AG04450 (cell line): ENCODE measurements around the genes MMP2, MT3 and MT1A.

DNA sequence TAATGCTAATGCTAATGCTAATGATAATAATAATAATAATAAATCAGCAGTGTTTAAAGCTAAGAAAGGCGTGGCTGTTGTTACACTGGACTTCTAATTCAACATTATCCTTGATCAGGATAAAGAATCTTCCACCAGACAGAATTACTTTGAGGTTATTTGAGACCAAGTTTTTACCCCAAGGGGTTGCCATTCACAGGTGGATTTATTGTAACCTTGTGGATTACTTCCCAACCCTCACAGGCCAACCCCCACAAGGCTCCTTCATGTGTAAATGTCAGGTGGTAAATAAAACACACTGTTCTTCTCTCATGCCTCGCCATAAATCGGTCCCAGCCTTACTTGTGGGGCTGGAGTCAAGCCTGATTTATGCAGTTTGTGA is 98.5 kb upstream of the IRX3 start:
- CAGE, long polyA plus RNA, result no peak
- RRBS, result no CpG with 5 or more reads among the region's 3 CpGs

GRCh38 chr16:54432254-54432937 is 145.8 kb upstream of the IRX3 start:
- CAGE, long polyA plus RNA, result no peak
- RRBS, result 49% methylated on average over 4 of the region's 18 CpGs

DNA sequence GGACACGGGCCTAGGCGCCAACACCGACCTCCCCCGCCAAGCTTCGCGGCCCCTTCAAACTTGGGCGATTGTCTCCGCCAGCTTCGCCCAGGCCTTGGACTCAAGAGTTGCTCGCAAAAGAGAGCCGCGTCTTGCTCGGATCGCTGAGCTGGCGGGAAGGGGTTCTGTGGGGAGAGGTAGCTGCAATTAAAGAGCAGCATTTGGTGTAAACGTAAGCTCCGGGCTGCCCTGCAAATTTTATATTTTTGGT is 775 bp downstream of the IRX5 start:
- CAGE, long polyA plus RNA, result no peak
- RRBS, result no CpG with 5 or more reads among the region's 17 CpGs

DNA sequence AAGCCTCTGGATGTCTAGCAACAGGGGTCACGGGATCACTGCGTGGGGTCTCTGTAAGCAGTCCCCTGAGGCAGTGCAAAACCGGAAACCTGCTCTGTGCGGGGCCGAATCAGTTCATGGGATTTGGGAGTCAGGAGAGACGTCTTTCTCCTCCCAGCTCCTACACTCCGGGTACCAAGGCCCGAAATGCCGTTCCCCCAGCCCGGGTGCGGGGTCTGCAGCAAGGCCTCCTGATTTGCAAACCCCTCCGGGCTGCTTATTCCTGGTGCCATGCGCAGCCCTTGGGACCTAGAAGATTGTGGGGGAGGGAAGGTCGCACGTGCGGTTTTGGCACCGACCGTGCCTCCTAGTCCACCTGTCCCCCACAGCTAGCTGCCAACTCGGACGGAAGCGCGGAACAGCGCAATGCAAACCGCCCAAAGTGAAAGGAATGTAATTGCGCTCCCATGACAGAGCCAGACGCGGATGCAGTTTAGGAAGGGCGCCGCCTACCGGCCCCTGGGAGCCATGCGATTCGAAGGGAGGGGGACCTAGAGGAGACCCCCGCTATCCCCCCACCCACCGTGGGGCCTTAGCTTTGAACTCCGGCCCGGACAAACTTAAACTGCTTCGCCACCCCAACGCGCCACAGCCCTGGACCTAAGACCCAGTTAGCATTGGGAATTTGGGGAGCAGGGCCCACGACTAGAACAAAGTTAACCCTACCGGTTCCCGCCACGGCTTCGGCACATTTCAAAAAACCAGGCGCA is 6.6 kb downstream of the IRX5 start:
- CAGE, long polyA plus RNA, result no peak
- RRBS, result 3% methylated on average over 18 of the region's 45 CpGs

- CAGE, long polyA plus RNA, result no peak
- RRBS, result no CpG with 5 or more reads among the region's 9 CpGs
Measured at GRCh38 chr16:55384622-55385276, 60.7 kb downstream of the IRX6 start.

GRCh38 chr16:55386905-55387330 is 62.9 kb downstream of the IRX6 start:
- CAGE, long polyA plus RNA, result no peak
- RRBS, result no CpG with 5 or more reads among the region's 4 CpGs

DNA sequence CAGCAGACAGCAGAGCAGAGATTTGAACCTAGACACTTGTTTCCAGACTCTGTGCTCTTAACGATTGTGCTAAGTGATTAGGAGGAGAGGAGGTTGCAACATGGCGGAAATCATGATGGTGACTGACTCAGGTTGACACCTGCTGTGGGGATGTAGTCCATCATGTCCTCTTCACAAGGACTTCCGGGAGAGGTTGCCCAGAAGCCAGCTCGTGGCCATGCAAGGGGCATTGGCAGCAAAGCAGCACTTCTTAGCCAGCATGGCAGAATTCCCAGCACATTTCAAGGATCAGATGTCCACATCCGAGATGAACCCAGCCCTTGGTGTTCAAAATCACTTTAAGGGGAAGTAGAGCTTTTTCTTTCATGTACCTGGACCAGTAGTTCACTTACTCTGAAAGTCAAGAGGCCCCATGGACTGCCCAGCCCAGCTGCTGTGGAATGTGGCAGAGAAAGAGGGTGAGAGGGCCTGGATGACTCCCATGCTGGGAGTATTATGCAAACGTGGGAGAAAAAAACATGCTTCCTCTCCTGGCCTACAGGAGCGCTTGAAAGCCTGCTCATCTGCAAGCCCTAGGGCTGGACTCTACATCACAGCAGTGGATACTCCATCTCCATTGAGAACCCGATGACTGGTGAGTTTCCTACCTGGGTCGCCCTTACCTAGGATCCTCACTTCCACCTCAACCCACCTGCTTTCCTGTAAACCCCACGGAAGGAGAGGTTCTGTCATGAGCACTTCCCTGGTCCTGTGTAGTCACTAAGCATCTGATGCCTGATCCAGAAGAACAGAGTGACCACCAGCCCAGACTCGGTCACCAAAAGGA is 65.6 kb downstream of the IRX6 start:
- CAGE, long polyA plus RNA, result no peak
- RRBS, result no CpG with 5 or more reads among the region's 11 CpGs

DNA sequence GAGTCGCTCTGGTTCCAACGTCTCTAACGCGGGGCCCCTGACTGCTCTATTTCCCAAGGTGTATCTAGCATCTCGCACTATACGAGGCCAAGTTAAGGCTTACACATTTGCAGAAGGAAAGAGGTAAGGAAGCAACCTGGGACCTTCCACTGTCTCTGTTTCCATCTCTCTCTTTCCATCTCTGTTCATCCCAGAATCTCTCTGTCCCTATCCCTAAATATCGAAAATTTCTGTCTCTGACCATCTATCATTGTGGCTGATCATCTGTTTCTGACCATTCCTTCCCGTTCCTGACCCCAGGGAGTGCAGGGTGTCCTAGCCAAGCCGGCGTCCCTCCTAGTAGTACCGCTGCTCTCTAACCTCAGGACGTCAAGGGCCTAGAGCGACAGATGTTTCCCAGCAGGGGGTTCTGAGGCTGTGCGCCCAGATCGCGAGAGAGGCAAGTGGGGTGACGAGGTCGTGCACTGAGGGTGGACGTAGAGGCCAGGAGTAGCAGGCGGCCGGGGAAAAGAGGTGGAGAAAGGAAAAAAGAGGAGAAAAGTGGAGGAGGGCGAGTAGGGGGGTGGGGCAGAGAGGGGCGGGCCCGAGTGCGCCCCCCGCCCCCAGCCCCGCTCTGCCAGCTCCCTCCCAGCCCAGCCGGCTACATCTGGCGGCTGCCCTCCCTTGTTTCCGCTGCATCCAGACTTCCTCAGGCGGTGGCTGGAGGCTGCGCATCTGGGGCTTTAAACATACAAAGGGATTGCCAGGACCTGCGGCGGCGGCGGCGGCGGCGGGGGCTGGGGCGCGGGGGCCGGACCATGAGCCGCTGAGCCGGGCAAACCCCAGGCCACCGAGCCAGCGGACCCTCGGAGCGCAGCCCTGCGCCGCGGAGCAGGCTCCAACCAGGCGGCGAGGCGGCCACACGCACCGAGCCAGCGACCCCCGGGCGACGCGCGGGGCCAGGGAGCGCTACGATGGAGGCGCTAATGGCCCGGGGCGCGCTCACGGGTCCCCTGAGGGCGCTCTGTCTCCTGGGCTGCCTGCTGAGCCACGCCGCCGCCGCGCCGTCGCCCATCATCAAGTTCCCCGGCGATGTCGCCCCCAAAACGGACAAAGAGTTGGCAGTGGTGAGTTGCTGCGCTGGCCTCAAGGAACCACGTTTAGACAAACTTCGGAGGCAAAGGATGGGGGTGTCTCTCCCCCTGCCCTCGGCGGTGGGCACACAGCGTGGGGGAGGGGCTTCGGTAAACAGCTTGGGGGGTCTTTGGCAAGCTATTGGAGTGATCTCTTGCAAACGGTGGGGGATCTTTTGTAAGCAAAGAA is at the start of gene MMP2:
MMP2 (plus strand) TSS at position 672 of the 1,302 bp plus-strand sequence.
- CAGE, long polyA plus RNA, result start-site peak on the plus strand centred at position 770 of the sequence, 202 bp wide, 3,775 and 3,392 reads in 2 replicates
- RRBS, result 1% methylated on average over 28 of the region's 89 CpGs

- CAGE, long polyA plus RNA, result no peak
- RRBS, result no CpG with 5 or more reads among the region's 15 CpGs
Measured at GRCh38 chr16:55485042-55485917, 6.3 kb downstream of the MMP2 start.

GRCh38 chr16:55494821-55495589 is 13.9 kb upstream of the LPCAT2 start:
- CAGE, long polyA plus RNA, result no peak
- RRBS, result no CpG with 5 or more reads among the region's 3 CpGs

DNA sequence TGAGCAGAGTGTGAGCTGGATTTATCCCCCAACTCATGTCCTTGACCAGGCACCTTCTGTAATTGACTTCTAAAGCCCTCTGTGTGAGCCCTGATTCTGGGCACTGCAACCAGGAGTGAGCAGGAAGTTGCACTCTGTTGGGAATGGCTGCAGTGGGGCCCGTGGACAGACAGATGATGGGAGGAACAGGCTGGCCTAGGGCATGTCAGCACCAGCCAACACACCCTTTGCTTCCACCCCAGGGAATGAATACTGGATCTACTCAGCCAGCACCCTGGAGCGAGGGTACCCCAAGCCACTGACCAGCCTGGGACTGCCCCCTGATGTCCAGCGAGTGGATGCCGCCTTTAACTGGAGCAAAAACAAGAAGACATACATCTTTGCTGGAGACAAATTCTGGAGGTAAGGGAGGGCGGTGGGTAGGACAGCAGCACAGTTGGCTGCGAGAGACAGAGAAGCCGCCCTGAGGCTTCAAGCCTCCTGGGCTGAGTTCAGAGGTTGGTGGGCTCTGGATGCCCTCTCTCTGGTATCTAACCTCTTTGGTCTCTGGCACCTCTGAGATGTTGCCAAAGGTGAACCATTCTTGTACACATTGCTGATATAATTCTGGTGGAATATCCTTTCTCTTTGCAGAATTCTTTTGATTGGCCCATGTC is 10.7 kb upstream of the LPCAT2 start:
- CAGE, long polyA plus RNA, result no peak
- RRBS, result no CpG with 5 or more reads among the region's 7 CpGs

GRCh38 chr16:55508297-55508759 is 544 bp upstream of the LPCAT2 start:
- CAGE, long polyA plus RNA, result no peak
- RRBS, result no CpG with 5 or more reads among the region's 3 CpGs

DNA sequence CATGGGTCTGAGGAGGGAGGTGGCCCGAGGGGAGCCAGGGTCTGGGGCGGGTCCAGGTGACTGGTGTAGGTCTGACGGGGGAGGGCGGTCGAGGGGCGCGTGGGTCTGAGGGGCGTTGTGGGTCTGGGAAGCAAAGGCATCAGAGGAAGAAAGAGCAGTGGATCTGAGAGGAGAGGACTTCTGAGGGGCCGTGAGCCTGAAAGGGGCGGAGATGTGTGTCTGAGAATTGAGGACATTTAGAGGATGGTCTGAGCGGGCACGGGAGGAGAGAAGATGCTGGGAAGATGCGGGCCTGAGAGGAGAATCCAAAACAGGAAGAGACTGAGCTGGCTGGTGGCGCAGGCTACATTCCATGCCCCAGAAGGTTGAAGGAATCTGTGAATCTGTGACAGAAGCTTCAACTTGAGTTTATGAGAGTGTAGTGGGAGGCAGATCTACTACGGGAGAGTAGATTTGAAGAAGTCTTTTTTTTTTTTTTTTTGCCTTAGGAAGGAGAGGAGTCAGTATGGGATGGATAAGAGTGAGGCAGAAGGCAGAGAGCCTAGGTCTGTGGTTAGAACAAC is 737 bp downstream of the LPCAT2 start:
- CAGE, long polyA plus RNA, result no peak
- RRBS, result no CpG with 5 or more reads among the region's 15 CpGs

GRCh38 chr16:55557086-55557577 is 9.4 kb upstream of the CAPNS2 start:
- CAGE, long polyA plus RNA, result no peak
- RRBS, result no CpG with 5 or more reads among the region's 1 CpG

- CAGE, long polyA plus RNA, result no peak
- RRBS, result no CpG with 5 or more reads among the region's 7 CpGs
Measured at GRCh38 chr16:55871782-55872237, 3.4 kb downstream of the CES5A start.

DNA sequence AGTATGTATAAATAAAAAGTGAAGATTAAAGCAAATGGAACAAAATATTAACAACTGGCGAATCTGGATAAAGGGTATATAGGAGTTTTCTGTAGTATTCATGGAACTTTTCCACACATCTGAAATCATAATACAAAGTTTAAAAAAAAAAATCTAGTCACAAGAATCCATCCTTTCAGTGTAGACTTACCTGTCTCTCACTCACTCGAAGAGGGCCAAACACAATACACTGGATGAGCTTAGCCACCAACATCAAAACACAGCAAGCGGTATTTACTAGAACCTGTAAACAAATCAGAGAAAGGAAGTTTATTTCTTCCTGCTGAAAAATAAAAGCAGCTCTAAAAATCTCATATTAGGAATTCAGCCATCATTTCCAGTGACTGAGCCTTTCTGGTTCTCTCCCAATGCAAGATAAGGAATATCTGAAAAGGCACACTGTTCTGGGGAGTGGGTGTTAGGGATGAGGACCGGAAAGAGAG is 11.2 kb downstream of the AMFR start:
- CAGE, long polyA plus RNA, result no peak
- RRBS, result no CpG with 5 or more reads among the region's 4 CpGs

GRCh38 chr16:56480705-56481488 is 29.5 kb downstream of the OGFOD1 start:
- CAGE, long polyA plus RNA, result no peak
- RRBS, result no CpG with 5 or more reads among the region's 8 CpGs

- CAGE, long polyA plus RNA, result no peak
- RRBS, result 5% methylated on average over 7 of the region's 82 CpGs
Measured at GRCh38 chr16:56588920-56589843, at the start of gene MT3. Gene MT3 (plus strand): TSS chr16:56589528.

GRCh38 chr16:56626359-56626638 is 718 bp downstream of the MT1E start:
- CAGE, long polyA plus RNA, result no peak
- RRBS, result no CpG with 5 or more reads among the region's 5 CpGs

GRCh38 chr16:56637888-56638881 is at the start of gene MT1A:
Gene MT1A (plus strand): TSS chr16:56638666.
- CAGE, long polyA plus RNA, result no peak
- RRBS, result 3% methylated on average over 14 of the region's 69 CpGs